Hair follicular keratinocyte (primary cell): ENCODE results near the gene EIF4EBP2.

DNA sequence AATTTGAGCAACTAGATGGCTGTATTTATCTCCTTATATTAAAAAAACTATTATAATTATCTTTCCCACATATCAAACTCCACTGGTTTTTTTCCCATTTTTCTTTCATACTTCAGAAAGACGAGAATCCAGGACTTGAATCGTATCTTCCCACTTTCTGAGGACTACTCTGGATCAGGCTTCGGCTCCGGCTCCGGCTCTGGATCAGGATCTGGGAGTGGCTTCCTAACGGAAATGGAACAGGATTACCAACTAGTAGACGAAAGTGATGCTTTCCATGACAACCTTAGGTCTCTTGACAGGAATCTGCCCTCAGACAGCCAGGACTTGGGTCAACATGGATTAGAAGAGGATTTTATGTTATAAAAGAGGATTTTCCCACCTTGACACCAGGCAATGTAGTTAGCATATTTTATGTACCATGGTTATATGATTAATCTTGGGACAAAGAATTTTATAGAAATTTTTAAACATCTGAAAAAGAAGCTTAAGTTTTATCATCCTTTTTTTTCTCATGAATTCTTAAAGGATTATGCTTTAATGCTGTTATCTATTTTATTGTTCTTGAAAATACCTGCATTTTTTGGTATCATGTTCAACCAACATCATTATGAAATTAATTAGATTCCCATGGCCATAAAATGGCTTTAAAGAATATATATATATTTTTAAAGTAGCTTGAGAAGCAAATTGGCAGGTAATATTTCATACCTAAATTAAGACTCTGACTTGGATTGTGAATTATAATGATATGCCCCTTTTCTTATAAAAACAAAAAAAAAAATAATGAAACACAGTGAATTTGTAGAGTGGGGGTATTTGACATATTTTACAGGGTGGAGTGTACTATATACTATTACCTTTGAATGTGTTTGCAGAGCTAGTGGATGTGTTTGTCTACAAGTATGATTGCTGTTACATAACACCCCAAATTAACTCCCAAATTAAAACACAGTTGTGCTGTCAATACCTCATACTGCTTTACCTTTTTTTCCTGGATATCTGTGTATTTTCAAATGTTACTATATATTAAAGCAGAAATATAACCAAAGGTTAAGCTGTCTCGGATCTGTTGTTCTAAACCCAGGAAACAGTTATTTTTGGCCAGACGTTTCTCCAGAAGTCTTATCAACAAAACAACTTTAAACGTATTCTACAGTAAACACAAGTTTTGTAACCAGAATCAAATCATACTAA lies 16.2 kb downstream of the SRGN start:
- RAMPAGE, long total RNA, result no peak

DNA sequence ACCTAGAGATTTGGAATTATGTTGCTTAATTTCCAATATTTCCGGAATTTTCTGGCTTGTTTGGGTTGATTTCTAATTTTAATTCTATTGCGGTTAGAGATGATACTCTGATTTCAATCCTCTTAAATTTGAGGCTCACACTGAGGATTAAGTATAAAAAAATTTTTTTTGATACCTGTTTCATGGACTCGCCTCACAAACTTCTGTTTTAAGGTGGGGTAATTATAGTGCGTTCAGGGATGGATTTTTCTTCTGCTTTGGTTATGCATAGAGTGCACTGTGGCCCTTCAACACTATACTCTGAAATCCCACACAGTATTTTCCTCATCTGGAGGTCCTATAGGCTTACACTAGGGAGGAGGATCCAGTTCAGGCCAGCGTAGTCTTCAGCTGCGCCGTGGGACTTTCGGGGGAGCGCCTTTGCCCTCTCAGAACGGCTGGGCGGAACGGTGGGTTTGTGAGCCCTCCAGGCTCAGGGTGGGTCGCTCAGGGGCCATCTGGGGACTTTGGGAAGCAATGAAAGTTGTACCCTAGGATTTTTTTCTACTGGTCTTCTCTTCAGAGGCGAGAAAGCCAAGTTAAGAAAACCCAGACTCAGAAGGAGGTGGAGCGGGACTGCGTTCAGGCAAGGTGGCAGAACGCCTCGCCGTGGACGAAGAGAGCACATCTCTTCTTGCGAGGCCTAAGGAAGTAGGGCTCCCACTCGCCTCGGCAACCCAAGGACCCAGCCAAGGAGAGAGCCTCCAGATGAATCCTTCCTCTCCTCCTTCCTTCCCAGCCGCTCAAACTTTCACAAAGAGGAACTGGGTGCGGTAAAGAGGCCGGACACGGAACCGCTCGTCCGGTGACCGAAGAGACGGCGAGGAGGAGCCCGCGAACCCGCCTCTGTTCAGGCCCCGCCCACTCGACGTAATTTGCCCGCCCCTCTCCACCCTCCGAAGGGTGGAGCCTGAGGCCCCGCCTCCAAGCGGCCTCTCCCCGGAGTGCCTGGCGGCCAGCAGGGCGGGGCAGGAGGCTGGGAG lies 569 bp upstream of the VPS26A start:
- RAMPAGE, long total RNA, result no peak

DNA sequence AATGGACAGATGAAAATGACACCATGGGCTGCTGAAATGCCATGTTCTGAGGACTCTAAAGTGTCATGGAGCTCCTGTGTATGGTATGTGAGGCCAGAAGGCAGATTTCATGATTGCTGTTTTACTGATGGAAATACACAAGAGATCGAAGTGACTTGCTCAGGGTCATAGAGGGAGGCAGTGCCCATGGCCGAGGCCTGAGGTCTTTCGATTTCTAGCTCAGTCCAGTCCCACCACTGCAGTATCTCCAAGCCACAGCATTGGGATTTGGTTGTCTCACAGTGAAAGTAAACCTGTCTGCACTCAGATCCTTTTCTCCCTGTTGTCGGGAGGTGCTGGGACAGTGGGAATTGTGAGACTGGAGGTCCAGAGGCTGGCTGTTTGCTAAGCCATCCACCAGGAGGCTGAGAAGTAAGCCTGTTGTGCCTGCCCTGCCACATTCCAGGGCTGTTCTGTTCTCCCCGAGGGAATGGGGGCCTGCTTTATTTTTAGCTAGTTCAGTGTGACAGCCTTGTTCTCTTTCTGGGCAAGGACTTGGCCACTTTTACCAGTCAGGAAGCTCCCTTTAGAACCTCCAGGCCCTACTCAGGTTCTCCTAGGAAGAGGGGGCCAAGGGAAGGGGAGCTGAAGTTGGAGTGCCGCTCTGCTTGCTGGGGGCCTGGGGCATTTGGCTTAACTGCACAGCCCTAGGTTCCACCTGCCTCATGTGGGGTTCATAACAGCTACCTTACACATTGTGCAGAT lies 14.5 kb downstream of the HK1 start:
- RAMPAGE, long total RNA, result no peak

- RAMPAGE, long total RNA, result no peak
Observed at GRCh38 chr10:69377573-69378673, 38.8 kb downstream of the TACR2 start.

DNA sequence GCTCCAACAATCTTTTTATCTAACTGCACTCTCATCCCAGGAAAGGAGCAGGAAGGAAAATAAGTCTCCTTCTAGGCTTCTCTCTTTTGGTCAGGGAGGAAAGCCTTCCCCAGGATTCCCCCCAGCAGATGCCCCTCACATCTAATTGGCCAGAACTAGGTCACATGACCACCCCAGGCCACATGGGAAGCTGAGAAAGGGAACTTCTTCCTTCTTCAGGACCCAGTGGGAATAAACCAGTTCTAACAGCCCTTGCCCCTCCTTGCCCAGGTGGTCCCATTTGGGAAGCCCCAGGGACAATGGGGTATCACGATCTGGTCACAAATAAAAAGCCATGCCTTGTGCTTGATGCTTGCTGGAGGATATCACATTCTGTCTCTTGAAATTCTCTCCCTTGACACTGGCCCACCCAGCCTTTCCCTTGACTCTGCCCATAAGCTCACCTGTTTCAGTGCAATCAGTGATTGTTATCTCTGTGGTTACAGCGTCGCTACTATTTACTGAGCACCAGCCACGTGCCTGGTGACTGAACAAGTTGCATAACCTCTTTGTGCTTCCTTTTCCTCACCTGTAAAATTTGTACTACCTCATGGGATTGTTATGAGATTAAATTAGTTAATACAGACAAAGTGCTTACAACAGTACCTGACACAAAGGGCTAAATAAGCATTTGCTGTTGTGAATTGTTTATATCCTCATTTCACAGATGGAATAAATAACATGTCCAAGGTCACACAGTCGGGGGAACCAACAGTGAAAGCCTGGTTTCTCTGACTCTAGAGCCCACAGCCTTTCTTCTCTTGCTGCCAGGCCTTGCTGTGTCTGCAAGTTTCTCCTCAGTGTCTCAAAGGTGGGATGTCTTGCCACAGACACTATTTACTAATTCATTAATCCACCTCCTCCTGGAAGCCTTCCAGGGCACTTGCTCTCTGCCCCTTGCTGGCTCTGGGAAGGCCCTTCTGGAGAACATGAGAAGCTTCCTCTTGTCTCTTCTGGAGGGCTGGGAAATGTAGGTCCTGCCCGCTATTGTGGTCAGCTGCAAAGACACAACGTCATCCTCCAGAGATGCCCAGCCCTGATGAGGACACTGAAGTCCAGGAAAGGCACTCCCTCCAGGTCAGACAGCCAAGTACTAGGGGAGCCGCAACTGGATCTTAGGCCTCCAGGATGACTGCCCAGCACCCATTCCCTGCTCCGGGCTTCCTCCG lies 9.2 kb upstream of the TACR2 start:
- RAMPAGE, long total RNA, result no peak

DNA sequence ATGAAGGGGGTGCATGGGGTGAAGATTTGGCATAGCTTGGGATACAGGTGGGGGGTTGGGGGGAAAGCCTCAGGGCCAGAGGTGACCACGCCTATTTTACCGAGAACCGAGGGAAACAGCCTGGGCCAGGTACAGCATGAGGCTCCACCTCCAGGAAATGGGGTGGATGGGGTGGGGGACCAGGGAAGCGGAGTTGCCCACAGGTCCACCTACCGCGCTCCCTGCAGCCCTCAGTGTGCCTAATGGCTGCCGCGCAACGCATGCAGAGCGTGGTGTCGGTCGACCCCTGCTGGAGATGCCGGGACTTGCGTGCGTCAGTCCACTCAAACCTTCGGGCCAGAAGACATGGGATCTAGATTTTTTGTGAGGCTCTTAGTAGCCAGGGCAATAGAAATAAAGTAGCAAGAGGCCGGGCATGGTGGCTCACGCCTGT lies 56.5 kb downstream of the TSPAN15 start:
- RAMPAGE, long total RNA, result no peak

DNA sequence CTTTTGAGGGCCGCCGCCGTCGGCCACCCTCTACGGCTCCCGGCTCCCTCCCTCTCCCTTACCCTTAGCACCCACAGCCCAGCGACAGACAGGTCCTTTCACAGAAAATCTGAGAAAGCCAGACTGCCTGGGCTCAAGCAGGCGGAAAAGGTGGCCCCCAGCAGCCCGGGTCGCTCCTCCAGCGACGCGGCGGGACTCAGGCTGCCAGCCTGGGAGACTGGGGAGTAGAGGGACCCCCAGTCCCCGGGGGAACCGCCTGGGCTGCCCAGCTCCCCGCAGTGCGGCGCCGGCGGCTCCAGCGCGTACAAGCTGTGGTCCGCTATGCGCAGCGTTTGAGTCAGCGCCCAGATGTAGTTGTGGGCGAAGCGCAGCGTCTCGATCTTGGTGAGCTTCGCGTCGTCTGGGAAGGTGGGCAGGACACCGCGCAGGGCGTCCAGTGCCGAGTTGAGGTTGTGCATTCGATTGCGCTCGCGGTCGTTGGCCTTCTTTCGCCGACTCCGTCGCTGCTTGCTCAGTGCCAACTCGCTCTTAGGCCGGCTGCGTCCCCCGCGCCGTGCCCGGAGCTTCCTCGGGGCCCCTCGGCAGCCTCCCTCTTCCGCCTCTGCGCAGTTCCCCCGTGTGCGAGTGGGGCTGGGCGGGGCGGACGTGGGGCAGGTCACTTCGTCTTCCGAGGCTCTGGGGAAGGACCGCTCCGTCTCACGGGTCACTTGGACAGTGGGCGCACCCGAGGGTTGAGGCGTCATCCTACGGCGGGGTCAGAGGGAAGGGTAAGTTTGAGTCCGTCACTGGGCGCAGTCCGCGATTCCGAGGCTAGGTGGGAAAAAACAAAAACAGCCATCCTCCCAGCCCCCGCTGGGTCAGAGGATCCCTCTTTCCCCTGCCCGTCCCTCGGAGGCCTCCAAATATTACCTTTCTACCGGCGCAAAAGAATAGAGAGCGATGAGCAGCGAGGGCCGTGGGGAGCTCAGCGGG lies 635 bp downstream of the NEUROG3 start:
- RAMPAGE, long total RNA, result no peak

DNA sequence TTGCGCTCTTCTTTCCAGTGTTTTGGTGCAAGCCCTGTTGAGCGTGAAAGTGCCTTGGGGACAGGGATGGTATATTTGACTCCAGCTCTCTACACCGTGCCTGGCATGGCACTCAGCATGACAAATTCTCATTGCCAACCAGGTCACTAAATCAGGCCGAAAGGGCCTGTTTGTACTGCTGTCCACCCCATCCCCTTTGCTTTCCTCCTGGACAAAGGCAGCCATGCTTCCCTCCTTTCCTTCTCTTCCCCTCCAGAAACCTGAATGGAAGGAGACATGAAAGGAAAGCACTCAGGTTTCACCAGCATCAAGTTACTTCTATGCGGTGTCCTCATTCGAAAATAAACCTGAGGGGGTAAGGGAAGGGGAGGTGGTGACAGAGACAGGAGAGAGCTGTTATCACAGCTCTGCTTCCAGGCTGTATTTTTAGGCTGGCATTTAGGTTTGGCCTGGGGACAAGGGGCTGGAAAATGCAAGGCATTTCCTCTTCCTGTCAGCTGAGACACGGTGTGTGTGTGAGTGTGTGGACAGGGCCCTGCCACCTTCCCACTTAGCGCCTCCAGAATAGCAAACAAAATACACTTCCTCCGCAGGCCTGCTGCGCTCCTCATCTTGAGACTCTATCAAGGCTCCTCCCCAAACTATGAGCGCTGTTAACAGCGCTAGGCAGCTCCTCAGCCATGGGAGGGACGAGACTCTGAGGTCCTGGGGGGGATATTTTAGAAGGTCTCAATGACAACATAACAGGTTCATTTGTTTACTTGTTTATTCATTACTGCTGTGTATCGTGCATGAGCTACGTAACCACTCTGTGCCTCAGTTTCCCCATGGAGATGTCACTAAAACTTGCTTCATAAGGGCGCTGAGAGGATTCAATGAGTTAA lies 79.8 kb upstream of the COL13A1 start:
- RAMPAGE, long total RNA, result no peak

- RAMPAGE, long total RNA, result no peak
Observed at GRCh38 chr10:69891060-69891285, 89.3 kb downstream of the COL13A1 start.

DNA sequence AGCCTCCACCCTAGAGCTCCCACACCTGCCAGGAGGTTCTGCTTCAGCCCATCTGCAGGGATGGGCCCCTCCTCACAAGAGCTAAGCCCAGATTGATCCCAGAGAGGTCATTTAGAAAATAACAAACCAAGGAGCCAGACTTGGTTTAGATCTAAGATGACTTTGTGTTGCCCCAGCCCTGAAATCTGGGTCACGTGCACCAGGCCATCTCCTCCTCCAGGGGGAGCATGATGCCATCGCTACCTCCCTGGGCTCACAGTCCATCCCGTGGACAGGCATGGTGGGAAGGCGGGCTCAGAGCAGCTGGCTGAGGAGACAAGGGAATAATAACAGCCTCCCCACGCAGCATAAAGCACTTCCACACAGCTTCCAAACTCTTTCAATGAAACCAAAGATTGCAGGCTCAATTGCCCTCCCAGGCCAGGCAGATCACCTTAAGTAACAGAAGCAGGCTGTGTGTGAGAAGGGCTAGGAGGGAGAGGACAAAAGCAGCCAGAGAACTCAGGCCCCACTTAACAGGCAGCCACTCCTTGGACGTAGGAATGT lies 99.9 kb downstream of the COL13A1 start:
- RAMPAGE, long total RNA, result no peak

GRCh38 chr10:70051259-70052083 lies 1.2 kb upstream of the MACROH2A2 start:
- RAMPAGE, long total RNA, result no peak

DNA sequence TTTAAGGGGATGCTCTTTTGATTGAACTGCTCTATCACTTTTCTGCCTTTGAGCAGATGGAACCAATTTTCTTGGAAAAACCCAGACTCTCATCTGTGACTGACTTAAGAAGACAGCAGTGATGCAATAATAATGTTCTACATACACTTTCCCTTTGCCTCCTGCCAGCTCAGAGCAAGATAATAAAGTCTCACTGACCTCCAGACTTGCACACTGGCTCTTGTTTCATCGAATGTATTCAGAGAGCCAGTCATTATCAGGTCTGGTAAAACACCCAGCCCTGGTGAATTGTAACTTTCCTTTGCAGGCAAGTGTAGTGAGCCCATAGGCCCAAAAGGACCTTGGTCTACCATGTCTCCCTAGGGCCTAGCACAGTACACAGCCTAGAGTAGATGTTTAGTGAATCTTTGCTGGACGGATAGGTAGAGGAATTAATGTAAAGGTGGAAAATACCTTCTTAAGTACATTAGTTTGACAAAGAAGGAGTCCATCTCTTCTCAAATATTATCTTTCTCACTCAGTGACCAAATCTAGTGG lies 1.9 kb upstream of the PPA1 start:
- RAMPAGE, long total RNA, result no peak

DNA sequence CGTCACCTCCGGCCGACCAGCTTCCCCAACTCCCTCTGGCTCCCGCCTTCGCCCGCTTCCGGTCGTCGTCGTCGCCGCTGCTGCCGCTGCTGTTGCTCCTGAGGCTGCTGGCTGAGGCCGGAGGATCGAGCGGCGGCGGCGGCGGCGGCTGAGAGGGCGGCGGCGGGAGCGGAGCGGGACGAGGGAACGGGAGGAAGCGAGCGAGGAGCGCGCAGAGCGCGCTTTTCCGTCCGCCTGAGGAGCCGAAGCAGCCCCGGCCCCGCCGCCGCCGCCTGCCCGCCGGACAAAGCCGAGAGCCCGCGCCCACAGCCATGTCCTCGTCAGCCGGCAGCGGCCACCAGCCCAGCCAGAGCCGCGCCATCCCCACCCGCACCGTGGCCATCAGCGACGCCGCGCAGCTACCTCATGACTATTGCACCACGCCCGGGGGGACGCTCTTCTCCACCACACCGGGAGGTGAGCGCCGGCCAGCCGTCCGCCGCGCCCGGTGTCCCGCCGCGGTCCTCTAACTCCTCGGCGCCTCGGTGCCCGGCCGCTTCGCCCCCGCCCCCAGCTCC lies at the start of gene EIF4EBP2:
Gene EIF4EBP2 (plus strand): TSS at position 55 of the 557 bp plus-strand sequence.
- RAMPAGE, long total RNA, result no peak

- RAMPAGE, long total RNA, result no peak
Observed at GRCh38 chr10:70405124-70406231, 1.5 kb downstream of the EIF4EBP2 start.

DNA sequence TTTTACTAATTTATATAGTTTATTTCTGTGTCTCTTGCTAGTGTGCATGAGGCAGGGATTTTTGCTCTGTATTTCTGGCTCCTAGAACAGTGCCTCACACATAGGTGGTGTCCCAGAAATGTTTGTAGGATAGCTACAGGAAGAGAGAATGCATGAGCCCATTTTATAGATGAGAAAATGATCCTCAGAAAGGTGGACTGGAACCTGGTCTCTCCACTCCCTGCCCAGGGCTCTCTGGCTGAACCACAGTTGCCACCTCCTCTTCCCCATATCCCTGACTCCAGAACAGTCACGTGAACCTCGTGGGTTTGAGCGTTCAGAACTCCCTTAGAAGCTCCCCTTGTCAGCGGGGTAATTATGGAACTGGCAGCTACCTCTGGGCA lies 15.7 kb downstream of the PALD1 start:
- RAMPAGE, long total RNA, result no peak

- RAMPAGE, long total RNA, result no peak
Observed at GRCh38 chr10:70589761-70590170, 12.8 kb downstream of the PRF1 start.

- RAMPAGE, long total RNA, result no peak
Observed at GRCh38 chr10:70742376-70743039, 42.7 kb downstream of the TBATA start.

DNA sequence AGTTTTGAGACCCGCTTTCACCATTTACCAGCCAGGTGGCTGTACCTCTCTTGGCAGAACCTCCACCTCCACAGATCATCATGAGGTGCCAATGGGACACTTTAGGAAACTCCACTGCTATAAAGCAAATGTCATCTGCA lies 1.4 kb downstream of the PCBD1 start:
- RAMPAGE, long total RNA, result no peak

DNA sequence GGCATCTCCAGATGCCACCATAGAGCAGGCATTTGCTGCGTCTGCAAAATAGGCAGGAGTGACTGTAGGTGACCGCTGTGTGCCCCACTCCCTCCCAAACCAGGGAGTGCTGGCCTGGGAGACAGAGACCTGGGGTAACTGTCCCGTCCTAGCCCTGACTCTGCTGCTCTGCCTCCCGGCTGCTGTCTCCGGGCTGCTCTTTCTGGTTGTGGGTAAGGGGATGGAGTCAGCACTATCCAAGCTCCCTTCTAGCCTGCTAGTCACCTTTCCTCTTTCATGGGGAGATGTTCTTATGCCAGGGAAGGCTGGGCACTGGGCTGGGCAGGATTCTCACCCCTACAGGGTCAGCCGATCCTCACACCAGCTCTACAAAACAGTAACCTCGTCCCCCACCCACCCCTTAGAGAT lies 29.5 kb upstream of the PCBD1 start:
- RAMPAGE, long total RNA, result no peak

DNA sequence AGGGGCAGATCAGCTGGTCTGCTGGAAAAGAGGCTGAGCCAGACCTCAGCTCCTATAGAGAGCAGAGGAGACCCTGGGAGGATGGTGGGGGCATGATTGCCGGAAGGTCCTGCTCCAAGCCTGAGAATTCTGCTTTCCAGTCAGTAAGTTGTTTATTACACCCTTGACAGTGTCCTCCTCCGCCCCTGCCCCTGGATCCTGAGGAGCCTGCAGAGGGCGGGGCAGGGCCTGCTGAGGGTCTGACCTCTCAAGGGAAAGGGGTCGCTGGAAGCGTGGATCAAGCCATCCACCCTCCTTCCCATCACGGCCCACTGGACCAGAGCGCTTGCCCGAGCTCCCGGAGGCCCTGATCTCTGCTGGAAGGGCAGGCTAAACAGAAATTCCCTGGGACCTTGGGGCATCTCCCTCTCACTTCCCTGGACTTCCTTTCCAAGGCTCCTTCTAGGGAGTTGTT lies 16.9 kb downstream of the UNC5B start:
- RAMPAGE, long total RNA, result no peak